Stomach (tissue), 7 donors: Measurements from ENCODE around the gene C10orf90.

- PRO-cap, result no peak
- RAMPAGE, long total RNA, 5 experiments, result no peak in any of the 5 experiments
- RRBS, result no CpG with 5 or more reads among the region's 18 CpGs
Measured at GRCh38 chr10:125150258-125151205, 122.7 kb upstream of the CTBP2 start.

- PRO-cap, result no peak
- RAMPAGE, long total RNA, 5 experiments, result no peak in any of the 5 experiments
- RRBS, result no CpG with 5 or more reads among the region's 4 CpGs
Measured at GRCh38 chr10:125337105-125337607, 309.3 kb upstream of the CTBP2 start.

DNA sequence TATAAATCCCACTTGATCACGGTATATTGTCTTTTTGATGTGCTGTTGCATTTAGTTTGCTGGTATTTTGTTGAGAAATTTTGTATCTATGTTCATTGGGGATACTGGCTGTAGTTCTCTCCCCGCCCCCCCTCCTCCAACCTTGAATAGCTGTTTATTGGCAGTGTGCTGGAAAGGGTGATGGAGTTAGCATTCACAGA lies 16.5 kb downstream of the TEX36 start:
- PRO-cap, result no peak
- RAMPAGE, long total RNA, 5 experiments, result no peak in any of the 5 experiments
- RRBS, result no CpG with 5 or more reads among the region's 2 CpGs

DNA sequence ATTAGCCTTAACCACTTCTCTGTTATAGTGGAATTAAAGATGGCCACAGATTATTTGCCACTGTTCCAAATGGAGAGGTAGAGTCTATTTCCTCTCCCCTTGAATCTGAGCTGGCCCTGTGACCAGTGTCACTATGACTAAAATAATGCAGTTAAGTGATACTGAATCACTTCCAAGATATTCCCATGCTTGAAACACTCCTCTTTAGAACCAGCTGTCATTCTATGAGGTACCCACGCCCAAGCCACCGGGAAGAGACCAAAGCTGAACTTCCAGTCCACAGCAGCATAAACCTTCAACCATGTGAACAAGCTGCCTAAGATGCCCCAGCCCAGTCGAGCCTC lies 2.1 kb upstream of the DHX32 start:
- PRO-cap, result no peak
- RAMPAGE, long total RNA, 5 experiments, result no peak in any of the 5 experiments
- RRBS, result no CpG with 5 or more reads among the region's 3 CpGs

DNA sequence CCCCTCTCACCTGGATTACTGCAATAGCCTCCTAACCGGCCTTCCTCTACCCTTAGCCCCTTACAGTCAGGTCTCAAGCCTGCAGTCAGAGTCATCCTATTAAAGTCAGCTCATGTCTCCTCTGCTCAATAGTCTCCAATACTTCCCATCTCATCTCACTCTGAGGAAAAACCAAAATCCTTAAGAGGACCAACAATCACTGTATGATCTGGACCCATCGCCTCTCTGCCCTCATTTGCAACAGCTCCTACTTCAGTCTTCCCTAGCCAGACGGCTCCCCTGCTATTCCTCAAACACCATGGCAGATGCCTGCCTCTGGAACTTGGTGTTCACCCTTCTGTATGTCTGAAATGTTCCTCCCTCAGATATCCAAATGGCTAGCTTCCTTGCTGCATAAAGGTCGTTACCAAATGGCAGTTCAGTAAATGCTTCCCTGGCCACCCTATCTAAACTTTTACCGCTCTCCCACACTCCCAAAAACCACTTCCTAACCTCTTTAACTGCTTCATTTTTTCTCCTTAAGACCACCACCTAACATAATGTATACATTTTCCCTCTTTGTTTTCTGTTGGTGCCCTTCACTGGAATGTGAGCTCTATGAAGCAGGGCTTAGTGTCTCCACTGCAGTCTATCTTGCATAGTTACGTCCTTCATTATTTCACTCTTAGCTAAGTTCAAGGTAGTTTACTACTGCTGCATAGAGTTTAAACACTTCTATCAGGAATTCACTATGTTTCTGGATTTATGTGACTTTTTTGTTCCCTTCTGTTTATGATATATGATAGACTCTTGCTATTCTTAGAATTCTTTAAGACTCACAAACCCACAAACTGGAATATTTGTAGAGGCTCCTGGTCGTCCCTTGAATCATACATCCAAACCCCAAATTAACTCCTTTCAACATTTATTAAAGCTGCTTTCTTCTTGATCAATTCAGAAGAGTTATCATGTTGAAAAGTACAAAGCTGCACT lies 5.0 kb upstream of the DHX32 start:
- PRO-cap, result no peak
- RAMPAGE, long total RNA, 5 experiments, result start-site peak on the minus strand in 2 of 5 experiments, centred at positions 393 to 402 of the sequence, 9 to 13 reads per replicate
- RRBS, result no CpG with 5 or more reads among the region's 7 CpGs

GRCh38 chr10:125891871-125892247 lies 4.5 kb upstream of the FANK1 start:
- PRO-cap, result no peak
- RAMPAGE, long total RNA, 5 experiments, result start-site peak on the minus strand in 2 of 5 experiments, at chr10:125891934-125892051 at its widest, 6 to 11 reads per replicate
- RRBS, result no CpG with 5 or more reads among the region's 2 CpGs

DNA sequence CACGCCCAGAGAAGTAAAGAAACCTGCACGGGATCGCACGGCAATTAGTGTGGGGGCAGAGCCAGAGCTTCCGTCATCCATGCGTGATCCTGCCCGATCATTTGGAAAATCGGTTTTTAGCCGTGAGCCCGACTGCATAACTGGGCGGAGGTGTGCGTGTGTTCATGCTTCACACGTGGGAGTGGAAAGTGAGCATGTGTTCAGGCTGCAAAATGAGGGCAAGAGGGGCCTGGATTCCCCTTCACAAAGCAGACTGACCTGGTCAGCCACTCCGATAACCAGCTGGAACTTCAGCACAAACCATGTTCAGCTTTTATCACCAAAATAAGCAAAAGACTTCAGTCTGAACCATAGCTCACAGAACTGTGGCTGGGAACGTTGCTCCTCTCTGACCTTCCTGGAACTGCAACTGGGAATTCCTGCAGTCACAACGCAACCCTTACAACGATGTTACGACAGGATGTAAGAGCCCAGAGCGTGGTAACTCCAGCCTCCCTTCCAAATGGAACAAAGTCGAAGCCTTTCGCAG lies 162.8 kb downstream of the ADAM12 start:
- PRO-cap, result no peak
- RAMPAGE, long total RNA, 5 experiments, result no peak in any of the 5 experiments
- RRBS, result no CpG with 5 or more reads among the region's 21 CpGs

- PRO-cap, result no peak
- RAMPAGE, long total RNA, 5 experiments, result no peak in any of the 5 experiments
- RRBS, result no CpG with 5 or more reads among the region's 6 CpGs
Measured at GRCh38 chr10:126247763-126248161, 140.5 kb downstream of the ADAM12 start.

DNA sequence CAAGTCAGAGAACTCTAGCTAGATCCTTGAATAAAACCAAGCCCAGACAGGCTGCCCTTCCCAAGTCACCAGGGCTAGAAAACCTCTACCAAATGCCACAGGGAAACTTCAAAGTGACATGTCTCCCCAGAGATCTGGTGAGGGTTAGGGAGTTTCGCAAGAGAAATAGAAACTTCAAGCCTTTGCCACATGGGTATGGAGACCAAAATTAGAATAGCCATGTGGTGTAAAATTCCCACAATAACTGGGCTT lies 14.4 kb downstream of the ADAM12 start:
- PRO-cap, result no peak
- RAMPAGE, long total RNA, 5 experiments, result no peak in any of the 5 experiments
- RRBS, result no CpG with 5 or more reads among the region's 1 CpG

DNA sequence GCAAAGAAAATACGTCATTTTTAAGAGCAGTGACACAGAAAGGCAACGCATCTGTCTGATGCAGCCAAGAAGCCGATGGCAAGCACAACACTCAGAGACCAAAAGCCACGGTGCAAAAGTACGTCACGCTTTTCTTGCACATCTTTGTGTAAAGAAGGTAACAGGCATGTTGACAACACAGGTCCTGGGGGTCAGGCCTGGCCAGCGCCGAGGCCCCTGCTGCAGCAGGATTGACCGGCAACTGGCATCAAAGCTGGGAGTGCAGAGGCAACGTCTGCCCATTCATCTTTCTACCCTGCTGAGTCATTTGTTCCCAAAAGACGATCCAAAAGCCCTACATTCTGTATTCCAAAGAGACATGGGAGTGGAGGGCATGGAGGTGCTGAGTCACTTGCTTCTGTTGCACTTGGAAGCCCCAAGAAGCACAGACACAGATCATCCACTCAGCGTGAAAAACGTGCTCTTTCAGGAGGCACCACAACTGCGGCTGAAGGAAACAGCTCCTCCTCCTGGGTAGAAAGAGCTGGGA lies 71.0 kb upstream of the ADAM12 start:
- PRO-cap, result no peak
- RAMPAGE, long total RNA, 5 experiments, result no peak in any of the 5 experiments
- RRBS, result no CpG with 5 or more reads among the region's 14 CpGs

- PRO-cap, result no peak
- RAMPAGE, long total RNA, 5 experiments, result no peak in any of the 5 experiments
- RRBS, result no CpG with 5 or more reads among the region's 11 CpGs
Measured at GRCh38 chr10:126670086-126670758, at the start of gene C10orf90. Gene C10orf90 (minus strand): TSS chr10:126670693.

DNA sequence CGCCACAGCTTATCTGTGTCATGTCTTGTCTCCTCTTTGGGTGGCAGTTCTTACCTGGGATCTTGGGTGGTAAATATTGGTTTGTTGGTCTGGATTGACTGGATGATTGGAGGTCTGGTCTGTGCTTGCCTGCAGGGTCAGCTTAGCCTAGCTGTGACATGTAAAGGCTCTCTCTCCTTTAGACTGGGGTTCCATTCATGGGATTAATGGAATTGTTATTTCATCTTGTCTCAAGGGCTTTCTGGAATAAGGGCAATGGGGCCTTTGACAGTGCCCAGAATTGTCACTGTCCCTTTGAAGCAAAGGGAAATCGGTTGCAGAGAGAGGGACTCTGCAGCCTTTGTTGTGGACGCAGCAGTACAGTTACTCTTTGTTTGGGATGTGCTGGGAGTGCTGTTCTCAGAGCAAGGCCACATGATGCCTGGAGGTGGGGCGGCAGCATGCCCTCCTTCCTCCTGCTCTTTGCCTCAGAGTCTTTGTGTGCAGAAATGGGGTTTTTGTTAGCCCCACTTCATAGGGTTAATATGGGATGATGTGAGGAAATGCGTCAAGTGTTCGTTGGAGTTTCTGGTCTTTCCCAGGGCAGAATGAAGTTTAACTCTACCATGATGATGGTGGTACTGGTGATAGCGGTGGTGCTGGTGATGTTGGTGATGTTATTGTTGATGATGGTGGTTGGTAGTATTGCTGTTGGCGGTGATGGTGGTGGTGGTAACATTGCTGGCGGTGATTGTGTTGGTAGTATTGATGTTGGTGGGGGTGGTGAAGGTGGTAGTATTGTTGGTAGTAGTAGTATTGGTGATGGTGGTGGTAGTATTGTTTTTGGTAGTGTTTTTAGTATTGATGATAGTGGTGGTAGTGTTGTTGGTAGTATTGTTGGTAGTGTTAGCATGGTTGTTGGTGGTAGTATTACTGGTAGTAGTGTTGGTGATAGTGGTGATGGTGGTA lies 45.3 kb downstream of the DOCK1 start:
- PRO-cap, result no peak
- RAMPAGE, long total RNA, 5 experiments, result start-site peak on the plus strand in 1 of 5 experiments, centred at position 168 of the sequence, 14 reads per replicate
- RRBS, result no CpG with 5 or more reads among the region's 9 CpGs

GRCh38 chr10:126951935-126953012 lies 47.0 kb downstream of the DOCK1 start:
- PRO-cap, result no peak
- RAMPAGE, long total RNA, 5 experiments, result no peak in any of the 5 experiments
- RRBS, result no CpG with 5 or more reads among the region's 9 CpGs

DNA sequence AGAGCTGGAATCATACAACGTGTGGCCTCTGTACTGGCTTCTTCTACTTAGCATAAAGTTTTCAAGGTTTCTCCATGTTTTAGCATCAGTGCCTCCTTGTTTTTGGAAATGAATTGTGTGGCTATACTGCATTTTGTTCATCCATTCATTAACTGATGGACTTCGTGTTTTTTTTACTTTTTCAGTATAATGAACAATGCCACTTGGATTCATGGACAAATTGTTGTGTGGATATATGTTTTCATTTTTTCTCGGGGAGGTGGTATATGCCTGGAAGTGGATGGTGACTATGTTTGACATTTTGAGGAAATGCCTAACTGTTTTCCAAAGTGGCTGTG lies 86.8 kb downstream of the INSYN2A start:
- PRO-cap, result no peak
- RAMPAGE, long total RNA, 5 experiments, result no peak in any of the 5 experiments
- RRBS, result no CpG with 5 or more reads among the region's 3 CpGs

DNA sequence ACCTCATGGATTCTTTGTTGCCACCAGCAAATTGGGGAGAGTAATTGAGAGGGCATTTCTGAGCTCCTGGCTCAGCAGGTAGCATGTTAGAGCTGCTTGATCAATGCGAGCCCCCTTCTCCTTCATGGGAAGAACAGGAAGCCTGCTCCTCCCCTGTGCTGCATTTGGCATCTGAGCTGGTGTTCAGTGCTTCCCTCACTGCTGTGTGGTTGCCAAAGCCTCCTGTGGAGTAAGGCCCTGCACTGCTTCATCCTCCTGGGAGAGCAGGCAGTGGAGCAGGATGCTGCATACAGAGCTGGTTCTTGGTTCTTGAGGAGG lies 127.3 kb upstream of the INSYN2A start:
- PRO-cap, result unidirectional peak, plus-strand start at position 266 of the sequence
- RAMPAGE, long total RNA, 5 experiments, result no peak in any of the 5 experiments
- RRBS, result no CpG with 5 or more reads among the region's 1 CpG

- PRO-cap, result unidirectional peak, minus-strand start at chr10:127907993; unidirectional peak, minus-strand start at chr10:127908030
- RAMPAGE, long total RNA, 5 experiments, result start-site peak on the plus strand in 2 of 5 experiments, at chr10:127907510-127907929 at its widest, 17 to 18 reads per replicate
- RRBS, result 5% methylated on average over 33 of the region's 64 CpGs
Measured at GRCh38 chr10:127907453-127908375, 811 bp downstream of the PTPRE start.

GRCh38 chr10:127978914-127979592 lies 72.2 kb downstream of the PTPRE start:
- PRO-cap, result no peak
- RAMPAGE, long total RNA, 5 experiments, result no peak in any of the 5 experiments
- RRBS, result no CpG with 5 or more reads among the region's 8 CpGs

DNA sequence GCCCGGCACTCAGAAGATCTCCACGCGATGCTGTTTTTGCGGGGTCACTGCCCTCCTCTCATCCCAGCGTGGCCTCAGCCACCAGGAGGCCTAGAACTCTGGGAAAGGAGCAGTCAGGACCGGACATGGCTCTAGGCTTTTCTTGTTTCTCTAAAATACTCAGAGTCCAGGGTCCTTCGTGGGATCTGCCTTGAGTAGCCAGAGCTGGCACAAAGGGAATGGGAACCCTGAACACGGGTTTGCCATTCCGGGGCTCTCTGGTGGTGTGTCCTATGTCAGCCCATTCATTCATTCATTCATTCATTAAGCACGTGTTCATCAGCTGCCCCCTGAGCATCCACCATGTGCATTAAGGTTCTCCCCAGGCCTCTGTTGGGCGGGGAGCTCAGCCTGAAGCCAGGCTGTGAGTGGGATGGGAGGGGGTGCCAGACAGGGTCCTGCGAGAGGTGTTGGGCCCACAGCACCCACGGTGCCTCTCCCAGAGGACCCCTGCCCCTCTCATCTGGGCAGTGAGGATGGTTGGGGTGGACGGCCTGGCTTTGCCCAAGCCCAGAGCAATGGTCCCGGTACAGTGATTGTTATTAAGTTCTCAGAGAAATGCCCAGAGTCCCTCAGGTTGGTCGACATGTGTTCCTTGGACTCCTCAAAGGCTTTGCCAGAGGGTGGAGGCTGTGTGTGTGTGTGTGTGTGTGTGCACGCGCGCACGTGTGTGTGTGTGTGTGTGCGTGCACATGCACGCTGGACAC lies 106.7 kb downstream of the MKI67 start:
- PRO-cap, result no peak
- RAMPAGE, long total RNA, 5 experiments, result start-site peak on the plus strand in 2 of 5 experiments, centred at positions 282 to 595 of the sequence, 5 to 8 reads per replicate
- RRBS, result 93% methylated on average over 6 of the region's 22 CpGs

GRCh38 chr10:128037077-128037421 lies 89.2 kb downstream of the MKI67 start:
- PRO-cap, result no peak
- RAMPAGE, long total RNA, 5 experiments, result no peak in any of the 5 experiments
- RRBS, result no CpG with 5 or more reads among the region's 3 CpGs

GRCh38 chr10:128047242-128048065 lies 78.8 kb downstream of the MKI67 start:
- PRO-cap, result bidirectional peak, plus-strand start at chr10:128047612, minus-strand start at chr10:128047466
- RAMPAGE, long total RNA, 5 experiments, result start-site peak on the plus strand in 4 of 5 experiments, at chr10:128047353-128047659 at its widest, 6 to 102 reads per replicate
- RRBS, result 27% methylated on average over 6 of the region's 23 CpGs